Temporal lobe (tissue), 2 donors: Measurements from ENCODE around the gene APCDD1.

DNA sequence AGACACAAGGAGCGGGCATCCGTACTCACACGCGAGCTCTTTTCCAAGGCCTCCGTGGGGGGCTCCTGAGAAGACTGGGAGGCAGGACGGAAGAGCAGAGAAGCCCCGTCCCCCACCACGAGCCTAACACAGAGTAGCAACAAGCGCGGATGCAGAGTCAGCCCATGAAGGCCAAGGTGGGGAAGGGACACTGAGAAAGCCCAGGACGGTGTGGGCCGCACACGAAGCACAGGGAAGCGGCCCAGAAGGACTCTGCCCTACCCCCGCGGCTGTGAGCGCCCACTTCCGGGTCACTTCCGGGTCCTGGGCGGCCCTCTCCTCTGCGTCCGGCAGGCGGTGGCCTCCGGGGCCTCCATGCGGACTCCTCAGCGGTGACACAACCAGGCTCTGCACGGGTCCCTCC is 151.5 kb downstream of the MTCL1 start:
- RAMPAGE, long total RNA, result no peak

GRCh38 chr18:9068390-9068889 is 34.1 kb upstream of the NDUFV2 start:
- RAMPAGE, long total RNA, result no peak

DNA sequence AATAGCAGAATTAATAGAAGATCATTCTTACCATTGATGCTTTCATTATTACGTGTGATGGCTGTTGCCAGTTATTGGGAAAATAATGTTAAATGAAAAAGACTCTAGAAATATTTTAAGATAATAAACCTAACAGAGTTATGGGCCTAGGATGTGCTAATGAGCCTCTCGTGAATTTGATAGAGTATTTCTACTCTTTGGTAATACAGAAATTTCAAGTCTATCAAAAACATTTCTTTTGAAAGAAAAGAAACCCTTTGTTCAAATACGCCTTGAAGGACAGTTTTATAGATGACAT is 54.4 kb downstream of the ANKRD12 start:
- RAMPAGE, long total RNA, result no peak

DNA sequence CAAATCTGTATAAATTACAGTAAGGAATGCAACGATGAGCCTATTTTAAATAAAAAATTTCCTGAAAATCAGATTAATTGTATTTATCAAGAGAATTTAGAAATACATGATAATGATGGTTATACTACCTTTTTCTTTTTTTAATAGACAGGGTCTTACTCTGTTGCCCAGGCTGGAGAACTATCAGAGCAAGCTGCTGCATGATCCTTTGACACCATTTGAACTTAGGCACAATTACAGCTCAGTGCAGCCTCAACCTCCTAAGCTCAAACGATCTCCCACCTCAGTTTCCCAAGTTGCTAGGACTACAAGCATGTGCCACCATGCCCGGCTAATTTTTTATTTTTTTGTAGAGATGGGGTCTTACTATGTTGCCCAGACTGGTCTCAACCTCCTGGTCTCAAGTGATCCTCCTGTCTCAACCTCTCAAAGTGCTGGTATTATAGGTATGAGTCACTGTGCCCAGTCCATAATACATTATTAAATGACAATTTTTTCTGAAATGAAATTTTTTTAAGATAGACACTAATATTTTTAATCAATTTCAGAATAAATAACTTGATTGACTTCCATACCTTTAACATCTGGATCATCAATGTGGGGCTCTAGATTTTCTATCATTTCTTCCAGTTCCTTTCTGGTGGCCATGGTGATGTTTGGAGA is 44.6 kb downstream of the PPP4R1 start:
- RAMPAGE, long total RNA, result no peak

GRCh38 chr18:9570323-9570722 is 44.0 kb downstream of the PPP4R1 start:
- RAMPAGE, long total RNA, result no peak

DNA sequence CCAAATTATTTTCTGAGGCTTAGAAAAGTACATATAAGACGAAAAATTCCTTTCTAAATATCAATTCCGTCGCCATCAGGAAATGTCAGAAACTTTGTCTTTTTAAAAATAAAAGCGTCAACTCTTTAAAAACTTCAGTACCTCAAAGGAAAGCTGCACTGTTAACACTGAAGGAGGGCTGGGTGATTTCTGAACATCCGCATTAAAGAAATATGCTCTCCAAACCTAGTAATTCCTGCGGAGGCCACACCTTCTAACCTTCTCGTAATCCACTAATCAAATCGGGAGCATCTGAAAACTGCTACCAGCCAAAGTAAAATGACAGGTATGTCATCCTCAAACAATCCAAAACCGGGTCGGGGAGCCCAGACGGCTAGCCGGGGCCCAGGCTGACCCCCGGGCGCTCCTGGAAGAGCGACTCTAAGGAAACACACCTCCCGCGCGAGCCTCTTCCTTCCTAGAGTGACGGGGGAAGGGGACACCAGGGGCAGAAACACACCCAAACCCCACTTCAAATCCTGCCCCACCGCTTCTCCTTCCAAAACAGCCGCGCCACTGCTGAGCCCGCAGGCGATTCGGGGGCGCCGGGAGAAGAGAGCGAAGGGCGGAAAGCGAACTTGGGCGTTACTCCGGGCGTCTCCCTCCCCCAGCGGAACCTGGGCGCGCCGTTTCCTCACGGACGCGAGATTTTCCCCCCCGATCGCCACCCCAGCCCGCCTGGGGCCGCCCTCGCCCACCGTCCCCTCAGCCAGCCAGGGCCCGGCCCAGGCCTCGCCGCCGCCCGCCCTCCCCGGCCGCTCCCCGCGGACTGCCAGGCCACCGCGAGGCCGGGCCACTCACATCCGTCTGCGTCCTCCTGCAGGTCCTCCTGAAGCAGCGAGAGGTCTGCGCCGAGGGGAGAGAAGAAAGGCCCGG is 716 bp downstream of the PPP4R1 start:
- RAMPAGE, long total RNA, result no peak

DNA sequence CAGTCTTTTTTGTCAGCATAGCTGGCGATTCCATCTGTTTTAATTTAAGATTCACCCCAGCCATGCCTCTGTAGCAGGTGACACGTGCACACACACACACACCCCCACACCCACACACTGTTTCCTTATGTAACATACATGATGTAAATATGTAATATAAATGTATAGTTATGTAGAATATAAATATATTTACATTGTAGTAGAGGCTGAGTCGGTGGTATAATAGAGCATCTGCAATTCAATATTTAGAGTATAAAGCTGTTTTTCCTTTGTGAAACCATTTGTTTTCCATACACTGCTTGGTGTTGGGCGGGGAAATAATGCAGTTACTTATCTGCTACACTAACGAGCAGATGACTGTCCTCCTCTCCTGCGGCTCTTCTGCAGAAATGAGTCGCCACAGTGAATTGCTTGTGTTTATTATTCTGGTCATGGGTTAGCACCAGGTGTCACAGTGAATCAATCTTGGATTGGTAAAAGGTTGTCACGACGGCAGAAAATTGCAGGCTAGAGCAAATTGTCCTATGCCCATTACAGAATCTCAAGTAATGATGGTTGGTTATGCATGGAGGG is 29.2 kb downstream of the RAB31 start:
- RAMPAGE, long total RNA, result no peak

DNA sequence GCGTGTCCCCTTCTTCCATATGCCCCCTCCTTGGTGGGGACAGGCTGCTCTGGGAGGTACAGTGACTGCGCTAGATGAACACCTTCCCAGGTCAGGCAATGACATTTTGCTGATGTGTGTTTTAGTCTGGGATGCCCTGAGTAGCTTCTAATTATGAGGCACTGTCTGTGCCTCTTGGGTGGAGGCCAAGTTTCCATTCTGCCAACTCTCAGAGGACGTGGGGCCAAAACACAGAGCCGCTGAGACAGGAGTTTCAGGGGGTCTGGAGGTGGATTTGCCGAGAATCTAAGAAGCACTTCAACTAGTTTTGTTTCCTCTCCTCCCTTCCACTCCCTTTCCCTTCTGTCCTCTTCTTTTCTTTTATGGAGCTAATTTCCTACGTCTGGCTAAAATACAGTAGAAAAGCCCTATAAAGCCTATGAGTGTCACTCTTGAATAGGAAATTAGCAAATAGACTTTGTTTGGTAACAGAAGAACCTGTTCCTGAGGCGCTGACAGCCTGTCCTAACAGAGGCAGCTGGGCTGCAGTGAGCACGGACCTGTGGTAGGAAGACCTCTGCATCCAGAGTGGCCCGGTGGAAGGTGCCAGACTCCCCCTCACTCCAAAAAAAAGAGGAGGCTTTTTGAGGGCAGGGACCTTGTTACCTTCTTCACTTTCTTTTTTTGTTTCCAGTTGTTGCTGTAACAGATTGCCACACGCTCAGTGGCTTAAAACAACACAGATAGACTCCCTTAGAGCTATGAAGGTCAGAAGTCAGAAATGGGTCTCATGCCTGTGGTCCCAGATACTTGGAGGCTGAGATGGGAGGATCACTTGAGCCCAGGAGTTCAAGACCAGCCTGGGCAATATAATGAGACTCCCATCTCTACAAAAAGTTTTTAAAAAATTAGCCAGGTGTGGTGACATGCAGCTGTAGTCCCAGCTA is 81.3 kb upstream of the TXNDC2 start:
- RAMPAGE, long total RNA, result no peak

GRCh38 chr18:9828696-9829377 is 56.9 kb upstream of the TXNDC2 start:
- RAMPAGE, long total RNA, result no peak

DNA sequence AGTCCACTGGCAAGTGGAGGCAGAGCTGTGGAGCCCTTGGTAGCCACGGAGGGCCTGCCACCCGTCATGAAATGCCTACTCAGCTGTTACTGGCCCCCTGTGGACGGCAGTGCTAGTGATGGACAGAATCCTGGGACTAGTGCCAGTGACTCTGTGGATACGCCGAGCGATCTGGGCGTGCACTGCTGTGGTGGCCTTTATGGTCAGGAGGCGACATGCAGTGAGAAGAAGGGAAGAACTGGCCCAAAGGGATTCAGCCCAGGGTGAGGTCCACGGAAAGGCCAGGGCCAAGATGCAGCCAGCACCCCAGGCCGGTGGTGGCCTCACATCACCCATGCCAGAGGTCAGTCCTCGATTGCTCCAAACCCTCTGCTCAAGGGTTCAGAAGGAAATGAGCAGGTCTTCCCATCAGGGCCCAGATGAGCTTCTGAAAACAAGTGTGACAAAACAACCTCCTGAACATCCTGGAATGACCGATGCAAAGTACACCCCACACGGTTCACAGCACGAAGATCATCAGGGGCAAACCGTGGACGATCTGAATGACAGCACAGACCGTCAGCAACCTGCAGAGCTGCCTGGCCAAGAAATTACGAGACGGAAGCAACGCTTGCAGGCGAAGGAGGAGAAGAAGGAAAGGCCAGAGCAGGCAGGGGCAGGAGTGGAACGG is 53.7 kb upstream of the TXNDC2 start:
- RAMPAGE, long total RNA, result no peak

DNA sequence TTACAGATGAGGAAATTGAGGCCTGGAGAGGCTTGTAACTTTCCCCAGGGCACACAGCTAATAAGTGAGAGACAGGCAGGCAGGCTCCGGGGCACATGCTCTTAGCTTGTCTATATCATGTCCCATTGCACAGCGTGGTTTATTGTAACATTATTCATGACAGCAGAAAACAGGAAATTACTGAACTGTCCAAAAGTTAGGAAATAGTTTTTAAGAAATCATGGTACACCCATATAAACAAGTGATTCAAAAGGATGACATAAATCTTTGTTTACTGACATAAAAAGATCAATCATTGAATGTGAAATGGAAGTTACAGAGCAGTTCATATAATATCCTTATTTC is 34.3 kb upstream of the TXNDC2 start:
- RAMPAGE, long total RNA, result no peak

DNA sequence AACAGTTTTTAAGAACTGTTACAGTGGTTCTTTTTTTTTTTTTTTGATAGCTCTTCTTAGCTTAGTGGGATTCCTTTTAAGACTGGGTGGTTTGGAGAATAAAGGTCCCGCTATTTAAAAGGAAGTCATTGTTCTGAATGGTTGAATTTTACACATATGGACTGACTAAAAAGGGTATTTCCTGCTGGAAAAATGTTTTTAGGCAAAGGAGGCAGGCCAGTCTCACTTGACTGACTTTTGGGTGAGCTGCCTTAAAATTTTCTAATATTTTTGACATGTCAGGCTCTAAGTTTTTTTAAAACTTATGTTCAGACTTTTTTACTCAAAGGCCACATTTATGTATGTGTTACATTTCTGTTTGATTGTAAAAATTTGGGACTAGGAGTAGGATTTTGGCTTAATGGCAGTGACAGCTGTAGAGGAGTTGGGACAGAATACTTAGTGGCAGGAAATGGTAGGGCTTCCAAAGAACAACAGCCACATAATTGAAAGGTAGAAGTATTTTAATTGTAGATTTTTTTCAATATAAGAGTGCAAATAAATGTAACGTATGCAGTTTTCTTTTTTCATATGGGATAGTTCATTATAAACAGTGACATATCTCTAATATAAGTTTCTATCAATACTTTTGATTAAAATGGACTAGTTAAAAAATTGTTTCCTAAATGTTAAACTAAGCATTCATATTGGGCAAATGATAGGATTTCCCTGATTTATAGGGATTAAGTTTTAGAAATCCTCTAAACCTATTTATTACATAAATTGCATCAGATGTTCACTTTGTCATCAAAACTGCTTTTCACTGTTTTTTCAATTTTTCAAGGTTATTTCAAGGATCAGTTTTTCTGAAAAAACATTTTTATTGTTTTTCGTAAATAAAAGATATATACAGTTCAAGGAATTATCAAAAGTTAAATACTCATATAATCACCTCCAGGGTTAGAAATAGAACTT is 13.9 kb downstream of the VAPA start:
- RAMPAGE, long total RNA, result no peak

- RAMPAGE, long total RNA, result no peak
Measured at GRCh38 chr18:9931558-9932139, 17.8 kb downstream of the VAPA start.

- RAMPAGE, long total RNA, result no peak
Measured at GRCh38 chr18:10078322-10078561, 164.4 kb downstream of the VAPA start.

- RAMPAGE, long total RNA, result no peak
Measured at GRCh38 chr18:10130496-10131179, 216.8 kb downstream of the VAPA start.

GRCh38 chr18:10131747-10132363 is 218.0 kb downstream of the VAPA start:
- RAMPAGE, long total RNA, result no peak

- RAMPAGE, long total RNA, result no peak
Measured at GRCh38 chr18:10454011-10454796, at the start of gene APCDD1. APCDD1 (plus strand) TSS chr18:10454635.

DNA sequence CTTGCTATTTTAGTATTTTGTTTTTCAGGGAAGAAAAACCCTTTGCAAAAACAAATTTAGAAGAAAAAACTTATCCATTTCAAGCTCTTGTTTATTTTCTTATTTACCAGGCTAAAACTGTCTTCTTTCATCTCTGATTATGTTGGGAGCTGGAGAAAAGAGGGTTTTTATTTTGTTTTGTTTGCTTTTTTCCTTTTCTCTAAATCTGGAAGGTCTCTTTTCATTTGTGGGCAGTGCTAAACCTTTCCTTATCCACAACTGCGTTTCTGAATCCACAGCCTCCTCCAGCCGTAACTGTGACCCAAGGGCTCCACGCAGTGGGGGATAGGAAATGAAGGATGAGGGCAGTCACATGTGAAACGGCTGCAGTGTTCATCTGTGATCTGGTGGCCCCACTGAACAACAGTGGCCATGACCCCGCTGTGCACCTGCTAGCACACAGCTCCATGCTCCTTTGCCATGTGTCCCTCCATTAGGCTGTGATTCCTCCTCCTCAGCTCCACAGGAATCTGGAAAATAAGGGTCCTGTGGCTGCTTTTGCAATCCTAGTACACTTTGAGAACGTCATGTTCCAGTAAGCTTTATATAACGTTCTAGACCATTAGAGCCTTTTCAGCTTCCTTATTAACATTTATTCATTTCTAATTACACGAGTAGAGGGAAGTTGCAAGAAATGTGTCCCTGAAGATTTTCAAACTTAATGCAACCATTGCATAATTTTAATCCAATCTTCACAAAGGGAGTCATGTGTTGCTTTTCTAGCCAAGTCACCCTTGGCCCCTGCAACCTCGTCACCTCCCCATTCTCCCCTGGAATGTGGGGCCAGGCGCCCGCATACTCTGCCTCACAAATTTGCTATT is 7.2 kb upstream of the NAPG start:
- RAMPAGE, long total RNA, result no peak

- RAMPAGE, long total RNA, result no peak
Measured at GRCh38 chr18:10926880-10927349, 222.5 kb downstream of the PIEZO2 start.

- RAMPAGE, long total RNA, result no peak
Measured at GRCh38 chr18:11826221-11826541, 25.0 kb upstream of the CHMP1B start.